ENCODE measurements around a stretch of chr3.

- RRBS = no CpG with 5 or more reads among the region's 4 CpGs
Observed at GRCh38 chr3:105439313-105440210, 72.9 kb downstream of the ALCAM start.

GRCh38 chr3:105450355-105451498 is 84.0 kb downstream of the ALCAM start:
- RRBS = no CpG with 5 or more reads among the region's 4 CpGs

DNA sequence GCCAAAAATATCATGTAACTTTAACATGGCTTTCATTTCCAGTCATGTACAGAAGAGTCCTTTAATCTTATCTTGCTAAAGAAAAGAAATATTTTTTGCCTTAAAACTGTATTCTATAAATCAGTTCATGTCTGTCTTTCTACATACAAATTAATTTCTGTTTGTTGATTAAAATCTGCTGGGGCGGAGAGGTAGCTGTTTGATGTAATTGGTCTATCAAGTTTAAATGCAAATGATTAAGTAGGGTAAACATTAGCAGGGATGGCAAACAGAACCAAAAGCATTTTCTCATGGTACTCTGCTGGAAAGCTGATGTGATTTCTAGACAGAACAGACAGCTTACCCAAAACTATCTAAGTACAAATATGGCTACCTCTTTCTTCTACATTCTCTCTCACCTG is 132.8 kb downstream of the ALCAM start:
- RRBS = no CpG with 5 or more reads among the region's 1 CpG

- RRBS = no CpG with 5 or more reads among the region's 6 CpGs
Observed at GRCh38 chr3:105534259-105534928, 167.7 kb downstream of the ALCAM start.

- RRBS = 7% methylated on average over 2 of the region's 7 CpGs
Observed at GRCh38 chr3:105962466-105962880, 93.7 kb upstream of the CBLB start.

DNA sequence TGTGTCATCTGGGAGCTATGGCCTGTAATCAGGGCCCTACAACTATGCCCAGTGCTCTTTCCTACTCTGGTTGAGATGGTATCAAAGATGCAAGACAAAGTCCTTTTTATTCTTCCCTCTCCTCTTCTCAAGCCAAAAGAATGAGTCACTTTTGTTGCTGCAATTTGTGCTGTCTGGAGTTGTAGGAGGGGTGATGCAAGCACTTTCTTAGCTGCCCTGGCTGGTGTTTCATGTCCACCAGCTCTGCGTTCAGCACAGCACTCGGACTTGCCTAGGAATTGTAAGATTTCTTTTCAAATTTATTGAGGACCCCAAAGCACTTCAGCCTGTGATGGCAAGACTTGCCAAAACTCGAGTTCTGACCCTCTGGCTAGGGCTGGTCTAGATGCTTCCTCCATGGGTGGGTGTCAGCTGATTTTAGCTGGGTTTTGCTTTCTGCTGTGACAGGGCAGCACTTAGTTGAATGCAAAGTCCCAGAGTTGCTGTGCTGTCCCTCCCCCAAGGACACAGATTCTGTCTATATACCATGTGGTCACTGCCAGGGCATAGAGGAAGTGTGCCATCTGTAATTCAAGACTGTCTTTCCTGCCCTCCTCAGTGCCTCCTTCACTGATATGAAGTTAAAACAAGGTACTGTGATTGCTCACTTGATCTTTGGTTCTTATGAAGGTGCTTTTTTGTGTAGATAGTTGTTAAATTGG is 129.3 kb upstream of the CBLB start:
- RRBS = no CpG with 5 or more reads among the region's 3 CpGs

DNA sequence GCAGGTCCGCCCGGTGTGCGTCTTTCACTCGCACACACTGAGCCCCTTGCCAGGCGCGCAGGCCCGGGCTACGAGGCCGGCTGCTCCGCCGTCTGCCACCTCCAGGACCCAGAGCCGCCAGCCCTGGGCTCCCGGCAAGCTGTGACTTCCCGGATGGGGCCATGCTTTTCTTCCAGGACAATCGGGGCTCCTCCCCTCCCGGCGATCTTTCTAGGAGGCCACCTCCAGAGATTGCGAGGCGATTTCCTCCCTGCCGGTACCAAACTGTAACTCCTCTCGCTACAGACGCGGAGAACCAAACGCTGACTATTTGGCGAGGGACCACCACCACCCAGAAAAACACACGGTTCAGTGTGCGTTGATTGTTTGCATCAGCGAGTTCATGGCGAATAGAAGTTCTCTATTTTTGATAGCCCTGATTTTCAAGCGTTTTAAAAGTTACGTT is 54.5 kb downstream of the CCDC54 start:
- RRBS = 2% methylated on average over 17 of the region's 31 CpGs

GRCh38 chr3:107432193-107432530 is 54.9 kb downstream of the CCDC54 start:
- RRBS = no CpG with 5 or more reads among the region's 9 CpGs

DNA sequence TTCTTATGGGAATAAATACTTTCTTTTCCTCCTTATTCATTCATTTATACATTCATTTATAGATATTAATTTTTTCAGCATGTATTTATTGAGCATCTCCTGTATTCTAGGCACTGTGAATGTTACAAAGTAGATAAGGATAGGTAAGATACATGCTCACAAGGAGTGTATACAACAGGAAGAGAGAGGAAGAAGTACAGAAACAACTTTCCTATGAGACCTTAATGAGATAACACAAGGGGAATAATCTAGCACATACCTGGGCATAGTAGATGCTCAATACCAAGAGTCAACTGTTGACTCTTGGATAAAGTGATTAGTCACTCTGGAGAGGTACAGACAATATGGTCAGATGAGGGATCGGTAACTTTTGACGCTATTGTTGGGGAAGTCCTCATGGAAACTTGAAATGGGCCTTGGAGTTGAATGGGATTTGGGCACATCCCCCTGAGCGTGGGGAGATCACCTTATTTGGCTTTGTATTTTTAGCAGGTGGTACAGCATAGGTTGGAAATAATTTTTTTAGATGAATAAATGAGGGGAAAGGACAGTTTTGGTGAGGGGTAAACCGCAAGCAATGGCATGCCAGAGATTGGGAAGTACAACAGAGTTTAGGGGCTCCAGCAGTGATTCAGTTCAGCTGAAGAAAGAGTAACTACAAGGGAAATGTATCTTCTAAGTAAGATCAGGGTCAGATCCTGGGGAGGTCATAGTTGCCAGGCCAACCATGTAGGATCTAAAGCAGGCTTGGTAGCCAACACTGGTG is 27.4 kb downstream of the BBX start:
- RRBS = no CpG with 5 or more reads among the region's 4 CpGs

DNA sequence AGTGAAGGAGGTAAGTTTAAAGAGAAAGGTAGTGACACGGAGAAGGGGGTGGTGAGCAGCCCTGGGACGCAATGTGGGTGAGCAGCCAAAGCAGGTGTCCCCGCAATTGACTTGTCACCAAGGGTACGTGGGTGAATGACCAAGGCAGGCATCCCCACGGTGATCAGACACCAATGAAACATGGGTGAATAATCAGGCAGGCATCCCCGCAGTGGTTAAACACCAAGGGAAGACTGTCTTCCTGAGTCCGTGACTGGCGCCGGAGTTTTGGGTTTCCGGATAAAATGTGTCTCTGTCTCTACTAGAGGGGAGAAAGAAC is 48.4 kb downstream of the BBX start:
- RRBS = no CpG with 5 or more reads among the region's 10 CpGs

DNA sequence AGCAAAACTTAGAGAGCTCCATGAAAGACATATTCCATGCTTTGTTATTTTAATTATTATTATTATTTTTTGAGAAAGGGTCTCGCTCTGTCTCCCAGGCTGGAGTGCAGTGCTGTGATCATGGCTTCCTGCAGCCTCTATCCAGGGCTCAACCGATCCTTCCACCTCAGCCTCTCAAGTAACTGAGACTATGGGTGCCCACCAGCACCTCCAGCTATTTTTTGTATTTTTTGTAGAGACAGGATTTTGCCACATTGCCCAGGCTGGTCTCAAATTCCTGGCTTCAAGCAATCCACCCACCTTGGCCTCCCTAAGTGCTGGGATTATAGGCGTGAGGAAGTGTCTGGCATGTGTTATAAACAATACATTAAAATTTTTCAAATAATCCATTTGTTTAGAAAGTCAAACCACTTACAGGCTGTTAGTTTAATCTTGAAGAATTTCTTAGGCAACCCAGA is 49.8 kb downstream of the CD47 start:
- RRBS = no CpG with 5 or more reads among the region's 3 CpGs

- RRBS = no CpG with 5 or more reads among the region's 11 CpGs
Observed at GRCh38 chr3:108149958-108150631, 59.3 kb upstream of the CD47 start.

- RRBS = no CpG with 5 or more reads among the region's 2 CpGs
Observed at GRCh38 chr3:108166765-108167215, 55.4 kb downstream of the IFT57 start.

DNA sequence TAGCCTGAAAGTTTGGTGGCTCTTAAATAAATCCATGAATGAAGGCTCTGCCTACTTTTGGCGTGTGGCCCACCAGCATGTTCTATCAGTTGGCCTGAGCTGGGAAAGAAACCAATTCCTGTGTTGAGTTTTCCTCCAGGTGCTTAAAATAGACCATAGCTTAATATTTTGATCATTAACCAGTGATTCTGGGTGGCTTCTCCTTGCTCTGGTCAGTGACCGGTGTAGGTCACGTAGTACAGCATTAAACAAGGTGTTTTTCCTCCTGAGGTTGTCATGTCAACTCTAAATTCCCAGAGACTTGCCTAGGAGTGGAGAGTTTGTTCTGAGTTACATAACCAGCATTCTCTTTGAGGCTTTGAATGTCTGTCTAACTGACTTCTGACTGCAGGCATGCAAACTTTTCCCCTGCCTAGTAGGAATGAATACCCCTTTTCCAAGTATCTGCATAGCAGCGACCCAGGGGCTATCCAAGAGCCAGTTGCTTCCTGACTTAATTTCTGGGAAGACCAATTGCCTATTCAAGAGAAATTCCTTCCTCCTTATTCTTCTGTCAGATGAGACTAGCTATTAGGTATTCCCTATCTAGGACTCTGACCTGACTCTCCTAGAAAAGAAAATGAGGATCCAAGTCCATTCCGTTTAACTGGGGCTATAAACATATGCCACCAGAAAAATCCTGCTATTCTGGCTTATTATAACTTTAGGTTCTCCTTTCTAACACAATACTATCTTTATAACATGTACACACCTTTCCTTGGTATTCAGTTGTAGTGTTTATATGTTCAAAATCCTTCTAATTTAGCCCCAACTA is 1.5 kb downstream of the HHLA2 start:
- RRBS = no CpG with 5 or more reads among the region's 5 CpGs

GRCh38 chr3:108305459-108305864 is 9.1 kb downstream of the HHLA2 start:
- RRBS = no CpG with 5 or more reads among the region's 1 CpG

GRCh38 chr3:108408746-108409568 is 101.4 kb downstream of the MYH15 start:
- RRBS = no CpG with 5 or more reads among the region's 7 CpGs

DNA sequence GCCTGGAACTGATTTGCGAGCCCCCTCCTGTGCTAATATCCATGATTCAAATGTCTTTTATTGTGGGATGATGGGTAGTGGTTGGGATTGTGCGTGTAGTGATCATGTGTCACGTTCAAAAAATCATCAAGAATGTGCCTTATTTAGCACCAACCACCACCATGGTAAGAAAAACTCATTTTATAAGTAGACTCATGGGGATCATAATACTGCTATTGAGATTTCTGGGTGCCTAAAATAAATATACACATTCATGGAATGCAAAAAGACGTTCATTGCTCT is 3.8 kb downstream of the TRAT1 start:
- RRBS = no CpG with 5 or more reads among the region's 4 CpGs

GRCh38 chr3:110697949-110698148 is 373.8 kb upstream of the NECTIN3 start:
- RRBS = no CpG with 5 or more reads among the region's 3 CpGs

DNA sequence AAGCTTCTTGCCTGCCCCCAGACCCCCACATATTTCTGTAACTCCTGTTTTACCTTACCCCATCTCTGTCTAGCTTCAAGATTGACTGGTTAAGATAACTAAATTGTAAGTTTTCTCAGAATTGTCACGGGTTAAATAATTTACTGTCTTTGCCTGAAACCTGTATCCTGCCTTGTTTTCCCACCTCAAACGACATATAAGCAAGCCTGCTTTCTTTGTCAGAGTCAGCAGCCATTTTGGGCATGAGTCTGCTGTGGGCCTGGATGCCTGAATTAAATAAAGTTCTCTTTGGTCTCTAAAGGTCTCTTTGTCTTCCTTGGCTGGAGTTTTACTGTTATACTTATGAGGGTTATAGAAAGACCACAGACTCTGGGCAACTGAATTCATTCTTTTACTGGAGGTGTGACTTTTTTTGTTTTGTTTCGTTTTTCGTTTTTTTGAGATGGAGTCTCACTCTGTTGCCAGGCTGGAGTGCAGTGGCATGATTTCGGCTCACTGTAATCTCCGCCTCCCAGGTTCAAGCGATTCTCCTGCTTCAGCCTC is 1.8 kb downstream of the CD96 start:
- RRBS = no CpG with 5 or more reads among the region's 7 CpGs